ENCODE measurements around a stretch of chr6.

DNA sequence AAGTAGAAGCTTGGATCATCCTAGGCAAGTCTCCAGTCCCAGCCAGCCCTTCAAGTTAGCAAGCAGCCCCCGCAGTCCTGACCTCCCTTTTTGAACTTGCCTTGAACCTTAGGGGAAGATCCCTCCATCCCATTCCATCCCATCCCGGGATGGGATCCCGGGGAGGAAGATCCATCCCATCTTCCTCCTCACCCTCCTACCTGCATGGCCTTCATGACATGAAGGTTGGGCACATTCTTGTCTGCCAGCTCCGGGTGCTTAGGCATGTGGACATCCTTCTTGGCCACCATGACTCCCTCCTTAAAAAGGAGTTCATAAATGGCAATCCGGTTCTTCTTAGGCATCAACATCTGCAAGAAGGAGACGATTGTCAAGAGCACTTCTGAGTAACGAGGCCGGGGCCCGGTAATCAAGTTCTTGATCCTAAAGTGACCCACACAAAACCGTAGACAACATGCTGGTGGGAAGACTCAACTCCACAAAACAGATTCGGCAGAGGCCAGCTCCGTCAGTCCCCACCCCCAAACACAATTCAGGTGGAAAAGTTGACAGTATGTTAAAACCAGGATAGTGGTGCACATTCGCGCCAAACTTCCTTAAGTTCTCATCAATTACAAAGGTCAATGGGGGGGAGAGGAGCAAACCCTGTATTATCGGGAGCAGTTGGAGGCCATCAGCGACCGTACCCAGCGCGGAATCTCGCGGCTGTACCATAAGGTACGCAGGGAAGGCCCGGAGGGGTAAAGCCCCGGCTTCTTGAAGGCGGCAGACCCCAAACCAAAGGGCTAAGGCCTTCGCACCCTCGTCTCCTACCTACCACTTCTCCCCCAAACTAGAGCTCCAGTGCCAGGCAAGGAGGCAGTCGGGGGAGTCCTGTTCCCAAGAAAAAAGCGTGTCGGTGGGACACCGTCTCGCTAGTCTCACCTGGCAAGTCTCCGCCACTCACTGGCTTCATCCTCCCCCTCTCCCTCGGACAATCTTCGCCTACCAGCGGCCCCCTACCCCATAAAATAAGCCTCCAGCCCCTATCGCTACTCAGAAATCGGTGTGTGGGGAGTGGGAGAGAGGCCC, 662 bp downstream of the RPS10 start:
- RRBS = 25% methylated on average over 5 of the region's 38 CpGs

- RRBS = no CpG with 5 or more reads among the region's 3 CpGs
Measured at GRCh38 chr6:34598750-34599197, 42.6 kb upstream of the SPDEF start.

DNA sequence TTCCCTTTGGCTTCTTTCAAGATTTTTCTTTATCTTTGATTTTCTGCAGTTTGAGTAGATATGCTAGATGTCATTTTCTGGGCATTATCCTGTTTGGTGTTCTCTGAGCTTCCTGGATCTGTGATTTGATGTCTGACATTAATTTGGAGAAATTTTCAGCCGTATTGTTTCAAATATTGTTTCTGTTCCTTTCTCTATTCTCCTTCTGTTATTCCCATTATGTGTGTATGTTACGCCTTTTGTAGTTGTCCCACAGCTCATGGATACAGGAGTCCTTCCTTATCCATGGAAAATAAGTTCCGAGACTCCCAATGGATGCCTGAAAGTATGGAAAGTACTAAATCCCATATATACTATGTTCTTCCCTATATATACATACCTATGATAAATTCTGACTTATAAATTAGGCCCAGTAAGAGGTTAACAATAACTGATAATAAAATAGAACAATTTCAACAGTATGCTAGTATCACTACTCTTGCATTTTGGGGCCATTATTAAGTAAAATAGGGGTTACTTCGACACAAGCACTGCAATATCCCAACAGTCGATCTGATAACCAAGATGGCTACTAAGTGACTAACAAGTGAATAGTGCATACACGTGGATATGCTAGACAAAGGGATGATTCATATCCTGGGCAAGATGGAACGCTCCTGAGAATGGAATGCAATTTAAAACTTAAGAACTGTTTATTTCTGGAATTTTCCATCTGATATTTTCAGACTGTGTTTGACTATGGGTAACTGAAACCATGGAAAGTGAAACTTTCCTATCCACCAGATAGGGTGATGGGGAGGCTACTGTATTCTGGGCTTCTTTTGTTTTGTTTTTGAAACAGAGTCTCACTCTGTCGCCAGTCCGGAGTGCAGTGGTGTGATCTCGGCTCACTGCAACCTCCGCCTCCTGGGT, 66.7 kb downstream of the ILRUN start:
- RRBS = no CpG with 5 or more reads among the region's 11 CpGs

DNA sequence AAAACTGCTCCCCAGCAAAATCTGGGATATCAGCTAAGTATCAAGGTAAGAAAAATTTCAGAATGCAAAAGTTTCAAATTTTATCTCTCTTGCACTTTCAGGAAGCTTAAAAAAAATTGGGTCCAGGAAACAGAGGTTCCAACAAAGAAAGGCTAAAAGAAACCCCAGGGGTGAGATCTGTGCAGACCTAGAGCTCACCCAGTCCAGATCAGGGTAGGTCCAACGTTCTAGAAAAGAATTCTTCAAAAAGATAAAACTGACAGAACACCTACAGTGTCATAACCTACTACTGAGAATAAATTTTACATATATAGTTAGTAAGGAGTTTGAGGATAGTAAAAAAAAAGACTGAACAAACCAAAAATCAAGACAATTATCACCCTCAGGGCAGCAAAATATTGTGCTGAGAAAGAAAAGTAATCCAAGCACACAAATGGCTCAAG, 23.4 kb downstream of the ILRUN start:
- RRBS = no CpG with 5 or more reads among the region's 1 CpG

GRCh38 chr6:34992003-34992485, 103.0 kb downstream of the ANKS1A start:
- RRBS = no CpG with 5 or more reads among the region's 4 CpGs

DNA sequence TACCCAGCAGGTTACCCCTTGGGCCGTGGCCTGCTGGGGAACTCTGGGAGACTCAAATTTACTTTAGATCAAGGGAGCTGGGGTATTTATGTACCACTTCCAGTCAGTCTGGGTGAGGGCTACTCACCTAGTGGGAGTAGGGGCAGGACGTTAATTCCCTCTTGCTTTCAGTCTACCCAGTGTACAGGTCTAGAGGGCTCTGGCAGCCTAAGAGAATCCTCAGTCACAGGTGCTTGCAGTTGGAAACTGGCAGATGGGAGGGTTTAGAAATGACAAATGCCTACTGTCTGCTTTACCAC, 103.7 kb downstream of the TCP11 start:
- RRBS = no CpG with 5 or more reads among the region's 2 CpGs

- RRBS = 98% methylated on average over 1 of the region's 21 CpGs
Measured at GRCh38 chr6:35057874-35058570, 83.1 kb downstream of the TCP11 start.

- RRBS = no CpG with 5 or more reads among the region's 1 CpG
Measured at GRCh38 chr6:35328121-35328588, 14.2 kb upstream of the PPARD start.

GRCh38 chr6:35332240-35332398, 10.2 kb upstream of the PPARD start:
- RRBS = no CpG with 5 or more reads among the region's 4 CpGs

GRCh38 chr6:35348340-35349012, 6.1 kb downstream of the PPARD start:
- RRBS = no CpG with 5 or more reads among the region's 5 CpGs

DNA sequence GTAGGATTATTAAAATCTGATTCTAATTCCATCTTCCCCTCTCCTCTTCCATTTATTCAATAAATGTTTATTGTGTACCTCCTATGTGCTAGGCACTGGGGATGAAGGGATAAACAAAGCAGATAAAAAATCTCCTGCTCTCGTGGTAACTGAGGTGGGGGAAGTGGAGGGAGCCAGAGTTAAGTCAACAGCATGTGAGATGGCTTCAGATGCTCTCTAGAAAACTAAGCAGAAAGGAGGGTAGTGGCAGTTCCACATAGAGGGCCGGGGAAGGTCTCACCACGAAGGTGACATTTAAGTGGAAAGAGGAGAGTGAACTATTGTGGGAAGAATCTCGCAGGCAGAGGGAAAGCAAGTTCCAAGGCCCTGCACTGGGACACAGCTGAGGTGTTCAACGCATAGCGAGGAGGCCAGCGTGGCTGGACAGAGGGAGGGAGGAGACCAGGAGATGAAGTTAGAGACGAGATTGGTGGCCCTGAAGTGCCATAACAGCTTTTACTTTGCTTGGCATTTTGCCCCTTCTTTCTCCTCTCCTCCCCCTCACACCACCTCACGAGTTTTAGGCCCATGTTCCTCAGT, 16.5 kb downstream of the PPARD start:
- RRBS = no CpG with 5 or more reads among the region's 9 CpGs

DNA sequence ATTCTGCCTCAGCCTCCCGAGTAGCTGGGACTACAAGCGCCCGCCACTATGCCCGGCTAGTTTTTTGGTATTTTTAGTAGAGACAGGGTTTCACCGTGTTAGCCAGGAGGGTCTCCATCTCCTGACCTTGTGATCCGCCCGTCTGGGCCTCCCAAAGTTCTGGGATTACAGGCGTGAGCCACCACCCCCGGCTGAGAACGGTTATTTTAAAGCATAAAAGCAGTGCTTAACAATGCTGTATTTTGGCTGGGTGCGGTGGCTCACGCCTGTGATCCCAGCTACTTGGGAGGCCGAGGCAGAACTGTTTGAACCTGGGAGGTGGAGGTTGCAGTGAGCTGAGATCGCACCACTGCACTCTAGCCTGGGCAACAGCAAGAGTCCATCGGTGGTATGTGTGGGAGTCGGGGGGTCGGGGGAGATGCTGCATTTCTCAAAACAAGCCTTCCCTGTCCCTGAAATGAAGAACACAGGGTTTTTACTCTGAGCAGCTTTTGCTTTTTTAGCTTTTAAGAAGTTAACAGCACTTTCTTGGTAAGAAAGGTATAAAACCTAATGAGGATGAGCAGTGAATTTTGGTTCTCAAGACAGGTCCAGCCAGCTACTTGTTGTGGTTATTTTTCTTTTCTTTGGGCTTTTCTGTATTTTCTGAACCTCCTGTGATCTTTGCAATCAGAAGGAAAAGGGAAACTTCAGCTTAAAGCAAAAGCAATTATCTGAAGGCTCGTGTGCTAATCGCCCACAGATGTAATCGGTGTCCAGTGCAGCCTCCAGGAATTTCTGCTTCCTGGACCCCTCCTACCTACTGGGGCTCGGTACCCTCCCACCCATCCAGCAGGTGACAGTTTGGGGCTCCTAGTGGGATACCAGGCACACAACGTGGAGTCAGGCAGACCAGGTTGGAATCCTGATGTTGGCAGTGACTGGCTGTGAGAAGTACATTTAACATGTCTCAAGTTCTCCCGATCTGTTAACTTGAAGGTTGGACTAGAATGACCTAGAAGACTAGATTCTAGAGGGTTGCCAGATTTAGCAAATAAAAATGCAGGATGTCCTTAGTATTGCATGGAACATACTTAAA, 3.7 kb downstream of the RPL10A start:
- RRBS = no CpG with 5 or more reads among the region's 23 CpGs

DNA sequence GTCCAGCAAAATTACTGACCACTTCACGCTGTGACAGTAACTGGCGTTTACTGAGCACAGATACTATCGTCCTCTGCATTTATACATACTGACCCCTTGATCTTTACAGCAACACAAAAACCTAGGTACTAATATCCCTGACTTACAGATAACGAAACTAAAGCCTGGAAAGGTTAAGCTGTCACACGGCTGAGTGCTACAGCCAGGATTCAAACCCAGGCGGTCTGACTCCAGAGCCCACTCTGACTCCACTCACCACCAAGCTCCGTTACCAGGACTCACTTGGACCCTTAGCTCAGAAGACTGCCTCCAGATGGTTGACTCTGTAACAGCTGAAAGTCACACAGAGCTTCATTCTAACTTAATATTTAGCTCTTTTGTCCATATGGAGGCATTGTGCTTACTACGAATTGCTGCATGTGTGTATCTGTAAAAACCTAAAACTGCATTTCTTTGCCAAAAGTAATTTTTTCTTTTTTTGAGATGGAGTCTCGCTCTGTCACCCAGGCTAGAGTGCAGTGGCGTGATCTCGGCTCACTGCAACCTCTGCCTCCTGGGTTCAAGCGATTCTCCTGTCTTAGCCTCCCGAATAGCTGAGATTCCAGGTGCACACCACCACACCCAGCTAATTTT, 13.4 kb downstream of the RPL10A start:
- RRBS = no CpG with 5 or more reads among the region's 13 CpGs

DNA sequence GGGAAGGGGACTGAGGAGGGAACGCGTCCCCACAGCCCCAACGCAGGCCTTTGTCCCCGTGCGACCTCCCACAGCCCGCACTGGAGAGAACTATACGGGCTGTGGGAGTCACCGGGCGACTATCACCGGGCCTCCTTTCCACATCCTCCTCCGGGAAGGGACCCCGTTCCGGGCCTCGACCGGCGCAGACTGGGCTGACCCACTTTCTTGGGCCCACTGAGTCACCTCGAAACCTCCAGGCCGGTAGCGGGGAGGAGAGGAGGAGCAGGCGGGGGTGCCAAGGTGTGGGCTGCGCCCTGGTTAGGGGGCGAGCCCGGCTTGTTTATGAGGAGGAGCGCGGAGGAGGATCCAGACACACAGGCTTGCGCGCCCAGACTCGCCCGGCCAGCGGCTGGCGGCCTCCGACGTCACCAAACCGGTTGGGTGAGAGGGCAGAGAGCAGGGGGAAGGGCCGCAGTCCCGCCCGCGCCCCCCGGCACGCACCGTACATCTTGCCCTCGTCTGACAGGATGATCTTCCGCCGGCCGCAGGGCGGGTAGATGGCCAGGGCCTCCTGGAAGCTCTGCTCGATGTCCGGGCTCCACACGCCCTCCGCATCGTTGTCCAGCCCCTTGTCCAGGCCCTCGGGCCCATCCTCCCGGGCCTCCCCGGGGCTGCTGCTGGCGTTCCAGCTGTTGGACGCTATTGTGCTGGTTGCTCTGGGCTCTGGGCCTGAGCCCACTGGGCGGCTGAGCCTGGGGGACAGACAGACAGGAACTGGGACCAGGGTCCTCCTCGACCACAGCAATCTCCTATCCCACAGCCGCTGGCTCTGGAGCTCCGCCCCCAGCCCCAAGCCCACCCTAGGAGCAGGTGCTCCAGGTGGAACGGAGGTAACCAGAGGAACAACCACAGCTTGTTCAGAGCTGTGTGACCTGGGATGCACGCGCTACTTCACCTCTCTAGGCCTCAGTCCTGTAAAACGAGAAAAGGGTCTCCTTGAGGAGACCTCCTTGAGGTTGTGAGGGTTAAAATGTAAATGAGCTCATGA, 10.6 kb downstream of the TEAD3 start:
- RRBS = 92% methylated on average over 34 of the region's 64 CpGs

DNA sequence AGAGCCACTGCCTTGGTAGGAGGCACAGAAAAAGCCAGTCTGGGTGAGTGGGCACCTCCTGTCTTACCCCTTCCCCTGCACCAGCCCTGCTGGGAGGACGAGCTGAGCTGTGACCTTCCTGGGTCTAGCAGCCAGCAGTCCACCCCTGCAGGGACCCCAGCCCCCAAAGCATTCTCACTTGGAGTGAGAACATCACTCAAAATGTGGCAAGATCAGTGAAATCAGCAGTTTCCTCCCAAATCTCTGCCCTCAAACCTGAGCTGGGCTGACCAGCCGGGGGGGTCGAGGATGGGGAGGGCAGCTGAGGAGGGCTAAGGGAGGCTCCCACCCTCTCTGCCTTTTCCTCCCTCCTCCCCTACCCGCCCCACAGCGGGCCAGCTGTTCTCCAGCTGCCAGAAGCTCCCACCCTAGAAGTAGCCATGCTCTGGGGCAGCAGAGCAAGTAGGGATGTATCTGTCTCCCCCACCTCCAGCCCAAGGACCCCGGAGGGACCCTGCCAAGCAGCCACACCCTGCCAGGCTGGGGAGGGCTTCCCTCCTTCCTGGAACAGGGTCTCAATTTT, 4.8 kb downstream of the TEAD3 start:
- RRBS = no CpG with 5 or more reads among the region's 6 CpGs

DNA sequence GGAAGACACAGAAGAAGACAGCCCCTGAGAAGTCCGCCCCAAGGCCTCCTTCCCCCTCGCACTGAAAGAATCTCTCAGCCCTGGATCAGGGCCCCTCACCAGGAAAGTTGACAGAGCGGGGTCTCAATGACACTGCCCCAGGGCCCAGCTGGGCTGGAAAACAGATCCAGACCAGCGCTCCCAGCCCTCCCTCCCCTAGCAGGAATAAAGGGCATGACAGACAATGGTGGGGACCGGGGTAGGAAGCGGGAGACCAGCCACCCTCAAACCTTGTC, 1.0 kb downstream of the TEAD3 start:
- RRBS = no CpG with 5 or more reads among the region's 6 CpGs

DNA sequence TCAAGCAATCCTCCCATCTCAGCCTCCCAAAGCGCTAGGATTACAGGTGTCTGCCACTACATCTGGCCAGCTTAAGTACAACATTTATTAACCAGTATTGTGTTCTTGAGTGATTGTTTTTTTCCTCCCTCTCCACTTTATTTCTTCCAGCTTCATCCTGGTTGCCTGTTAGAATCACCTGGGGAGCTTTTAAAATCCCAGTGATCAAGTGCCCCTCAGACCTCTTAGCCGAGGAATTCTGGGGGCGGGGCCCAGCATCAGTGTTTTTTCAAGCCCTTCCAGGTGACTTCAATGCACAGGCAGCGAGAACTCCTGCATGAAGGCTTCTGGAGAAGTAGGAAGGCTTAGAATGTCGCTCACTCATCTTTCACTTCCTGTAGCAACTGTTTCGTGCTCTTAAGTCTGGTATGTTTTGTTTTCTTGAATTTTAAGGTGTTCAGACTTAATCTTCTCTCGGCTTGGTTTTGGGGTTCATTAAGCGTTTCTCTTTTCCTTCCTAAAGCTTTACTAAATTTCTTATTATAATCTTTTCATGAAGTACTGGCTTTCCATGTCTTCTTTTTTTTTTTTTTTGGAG, 30.7 kb upstream of the TULP1 start:
- RRBS = no CpG with 5 or more reads among the region's 8 CpGs

DNA sequence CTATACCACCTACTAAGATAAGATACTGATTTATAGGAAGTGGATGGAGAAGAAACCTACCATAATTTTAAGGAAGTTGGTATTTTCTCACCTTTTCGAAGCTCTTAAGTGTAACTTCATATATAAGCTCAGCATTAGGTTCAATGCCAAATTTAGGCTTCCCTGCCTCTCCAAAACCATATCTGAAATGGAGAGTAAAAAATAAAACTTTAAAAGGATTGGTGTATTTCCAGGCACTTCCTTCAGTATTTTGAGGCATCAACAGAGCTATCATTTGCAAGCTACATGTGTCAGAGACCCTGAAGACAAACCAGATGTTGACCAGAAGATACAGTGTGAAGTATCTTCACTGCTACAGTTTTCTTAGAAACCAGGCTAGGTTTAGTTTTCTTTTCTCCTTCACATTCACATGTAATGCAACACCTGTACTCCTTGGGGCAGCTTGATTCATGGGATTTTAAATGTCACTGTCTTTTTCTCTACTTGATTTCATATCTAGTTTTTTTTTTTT, 78.4 kb upstream of the TULP1 start:
- RRBS = no CpG with 5 or more reads among the region's 1 CpG

DNA sequence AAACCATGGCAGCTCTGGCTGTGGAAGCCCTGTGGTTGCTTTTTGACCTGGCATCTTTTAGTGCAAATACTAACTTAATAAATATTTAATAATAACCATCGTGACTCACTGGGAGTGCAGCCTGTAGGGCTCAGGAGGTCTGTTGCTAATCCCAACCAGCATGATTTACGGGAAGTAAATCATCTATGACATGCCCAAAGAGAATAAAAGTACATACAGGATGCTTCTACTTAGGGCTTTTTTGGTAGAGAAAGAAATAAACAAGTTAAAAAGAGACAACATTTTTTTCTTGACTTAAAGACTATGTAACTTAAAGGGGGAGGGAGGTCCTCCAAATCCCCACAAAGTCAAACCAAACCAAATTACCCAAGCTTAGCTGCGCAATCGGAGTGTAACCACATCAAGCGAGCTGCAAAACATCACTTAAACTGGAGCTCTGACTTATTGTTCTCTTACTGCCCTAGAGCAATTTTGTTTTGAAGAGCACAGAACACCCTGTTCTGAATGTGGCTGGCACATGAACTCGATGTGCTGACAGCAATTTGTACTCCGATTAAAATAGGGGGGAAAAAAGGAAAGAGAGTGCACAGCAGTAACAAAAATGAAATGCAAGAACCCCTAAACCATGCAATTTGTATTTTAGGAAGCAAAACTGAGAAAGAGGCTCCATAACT, 87.0 kb downstream of the FKBP5 start:
- RRBS = no CpG with 5 or more reads among the region's 7 CpGs

DNA sequence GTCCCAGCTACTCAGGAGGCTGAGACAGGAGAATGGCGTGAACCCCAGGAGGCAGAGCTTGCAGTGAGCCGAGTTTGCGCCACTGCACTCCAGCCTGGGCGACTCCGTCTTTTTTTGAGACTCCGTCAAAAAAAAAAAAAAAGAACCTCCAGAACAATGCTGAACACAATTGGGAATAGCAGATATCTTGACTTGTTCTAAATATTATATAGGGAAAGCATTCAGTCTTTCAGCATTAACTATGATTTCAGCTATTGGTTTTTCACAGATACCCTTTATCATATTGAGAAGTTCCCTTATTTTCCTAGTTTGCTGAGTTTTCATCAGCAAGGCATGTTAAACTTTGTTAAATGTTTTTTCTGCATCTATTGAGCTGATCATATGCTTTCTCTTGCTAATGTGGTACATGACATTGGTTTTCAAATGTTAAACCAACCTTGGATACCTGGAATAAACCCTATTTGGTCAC, 30.4 kb downstream of the FKBP5 start:
- RRBS = no CpG with 5 or more reads among the region's 6 CpGs